GM06990 (cell line): Measurements from ENCODE around the genes STK17A and COA1.

GRCh38 chr7:41971684-41972088 is 265.3 kb downstream of the GLI3 start:
- RRBS = no CpG with 5 or more reads among the region's 7 CpGs

GRCh38 chr7:42262862-42263596 is 26.0 kb upstream of the GLI3 start:
- RRBS = no CpG with 5 or more reads among the region's 8 CpGs

DNA sequence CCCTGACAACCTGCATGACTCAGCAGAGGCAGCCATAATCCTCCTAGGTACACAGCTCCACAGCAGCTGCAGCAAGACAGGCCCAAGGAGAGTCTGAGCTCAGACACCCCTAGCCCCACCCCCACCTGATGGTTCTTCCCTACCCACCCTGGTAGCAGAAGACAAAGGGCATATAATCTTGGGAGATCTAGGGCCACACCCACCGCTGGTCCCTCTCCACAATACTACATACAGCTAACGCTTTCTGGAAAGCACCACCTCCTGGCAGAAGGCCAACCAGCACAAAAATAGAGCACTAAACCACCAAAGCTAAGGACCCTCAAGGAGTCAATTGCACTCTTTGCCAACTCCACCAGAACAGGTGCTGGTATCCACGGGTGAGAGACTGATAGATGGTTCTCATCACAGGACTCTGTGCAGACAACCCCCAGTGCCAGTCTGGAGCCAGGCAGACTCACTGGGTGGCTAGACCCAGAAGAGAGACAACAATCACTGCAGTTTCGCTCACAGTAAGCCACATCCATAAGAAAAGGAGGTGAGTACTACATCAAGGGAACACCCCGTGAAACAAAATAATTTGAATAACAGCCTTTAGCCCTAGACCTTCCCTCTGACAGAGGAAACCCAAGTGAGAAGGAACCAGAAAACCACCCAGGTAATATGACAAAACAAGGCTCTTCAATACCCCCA is 18.2 kb downstream of the C7orf25 start:
- RRBS = no CpG with 5 or more reads among the region's 5 CpGs

DNA sequence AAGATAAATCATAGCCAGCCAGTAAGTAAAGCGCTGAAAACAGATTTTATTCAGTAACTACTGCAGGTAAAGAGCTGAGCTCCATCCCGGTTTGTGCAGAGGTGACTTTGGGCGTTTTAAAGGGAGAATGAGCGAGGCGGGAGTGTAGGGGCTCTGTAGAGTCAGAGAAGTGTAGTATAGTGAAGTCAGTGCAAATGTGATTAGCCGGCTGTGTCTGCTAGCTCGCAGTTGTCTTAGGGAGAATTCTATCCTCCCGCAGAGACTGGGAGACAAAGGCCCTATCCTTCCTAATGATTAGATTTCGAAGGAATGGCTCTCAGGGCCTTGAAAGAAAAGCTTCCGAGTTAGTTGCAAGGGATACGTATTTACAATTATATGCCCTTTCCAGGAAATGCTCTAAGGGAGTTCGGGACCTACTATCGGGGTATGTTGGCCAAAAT is 615 bp downstream of the MRPL32 start:
- RRBS = 9% methylated on average over 3 of the region's 13 CpGs

GRCh38 chr7:42945871-42946437 is 13.8 kb downstream of the MRPL32 start:
- RRBS = no CpG with 5 or more reads among the region's 2 CpGs

DNA sequence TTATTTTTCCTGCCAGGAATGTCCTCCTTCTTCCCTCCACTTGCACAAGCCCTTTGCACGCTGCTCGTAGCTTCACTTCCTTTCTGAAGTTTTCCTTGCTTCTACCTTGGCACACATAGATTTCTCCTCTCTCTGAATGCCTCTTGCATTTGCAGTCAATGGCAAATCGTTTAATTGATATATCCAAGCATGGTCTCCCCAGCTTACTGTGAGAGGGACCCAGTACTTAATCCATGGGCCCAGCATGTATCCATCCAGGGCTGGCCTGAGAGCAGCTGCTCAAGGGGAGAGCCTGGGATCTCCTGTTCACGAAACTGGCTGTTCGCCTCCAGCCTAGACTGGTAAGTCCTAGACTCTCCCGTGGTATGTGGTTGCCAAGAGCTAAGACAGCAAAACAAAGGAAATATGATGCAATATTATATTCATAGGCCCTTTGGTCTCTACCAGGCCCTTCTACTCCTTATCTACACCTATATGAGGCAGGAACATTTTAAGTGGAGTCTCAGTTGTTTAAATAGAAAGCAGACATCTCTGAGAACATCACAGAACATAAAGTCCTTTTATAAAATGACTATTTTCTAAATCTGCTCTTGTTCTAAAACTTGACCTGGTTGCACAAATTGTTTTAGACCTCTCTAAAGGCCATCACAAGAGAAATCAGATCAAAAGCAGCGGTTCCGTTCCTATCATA is 28.9 kb upstream of the STK17A start:
- RRBS = no CpG with 5 or more reads among the region's 8 CpGs

- RRBS = no CpG with 5 or more reads among the region's 6 CpGs
Measured at GRCh38 chr7:43577394-43577949, 5.4 kb upstream of the STK17A start.

DNA sequence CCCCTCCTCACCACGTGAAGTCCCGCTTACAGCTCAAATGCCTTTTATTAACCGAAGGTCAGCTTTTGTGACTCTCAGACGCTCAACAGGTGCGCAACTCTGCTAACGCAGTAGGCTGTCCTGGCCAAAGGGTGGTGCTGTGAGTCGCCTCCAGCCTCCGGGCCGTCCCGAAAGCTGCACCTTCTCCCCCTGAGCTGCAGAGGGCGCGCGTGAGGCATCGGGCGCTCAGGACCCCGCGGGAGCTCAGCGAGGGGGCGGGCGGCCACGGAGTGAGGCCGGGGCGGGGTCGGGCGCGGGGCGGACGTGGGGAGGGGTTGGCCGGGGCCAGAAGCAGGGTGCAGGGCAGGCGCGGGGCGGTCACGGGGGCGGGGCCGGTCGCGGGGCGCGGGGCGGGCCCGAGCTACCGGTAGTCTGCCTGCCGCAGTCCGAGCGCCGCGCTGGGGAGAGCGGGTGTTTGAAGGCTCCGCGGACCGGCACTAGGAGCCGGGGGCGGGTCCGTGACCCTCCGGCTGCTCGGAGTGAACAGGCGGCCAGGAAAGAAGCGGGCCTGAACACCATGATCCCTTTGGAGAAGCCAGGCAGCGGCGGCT is at the start of gene STK17A:
STK17A (plus strand) TSS at position 421 of the 590 bp plus-strand sequence.
- RRBS = 4% methylated on average over 35 of the region's 60 CpGs

DNA sequence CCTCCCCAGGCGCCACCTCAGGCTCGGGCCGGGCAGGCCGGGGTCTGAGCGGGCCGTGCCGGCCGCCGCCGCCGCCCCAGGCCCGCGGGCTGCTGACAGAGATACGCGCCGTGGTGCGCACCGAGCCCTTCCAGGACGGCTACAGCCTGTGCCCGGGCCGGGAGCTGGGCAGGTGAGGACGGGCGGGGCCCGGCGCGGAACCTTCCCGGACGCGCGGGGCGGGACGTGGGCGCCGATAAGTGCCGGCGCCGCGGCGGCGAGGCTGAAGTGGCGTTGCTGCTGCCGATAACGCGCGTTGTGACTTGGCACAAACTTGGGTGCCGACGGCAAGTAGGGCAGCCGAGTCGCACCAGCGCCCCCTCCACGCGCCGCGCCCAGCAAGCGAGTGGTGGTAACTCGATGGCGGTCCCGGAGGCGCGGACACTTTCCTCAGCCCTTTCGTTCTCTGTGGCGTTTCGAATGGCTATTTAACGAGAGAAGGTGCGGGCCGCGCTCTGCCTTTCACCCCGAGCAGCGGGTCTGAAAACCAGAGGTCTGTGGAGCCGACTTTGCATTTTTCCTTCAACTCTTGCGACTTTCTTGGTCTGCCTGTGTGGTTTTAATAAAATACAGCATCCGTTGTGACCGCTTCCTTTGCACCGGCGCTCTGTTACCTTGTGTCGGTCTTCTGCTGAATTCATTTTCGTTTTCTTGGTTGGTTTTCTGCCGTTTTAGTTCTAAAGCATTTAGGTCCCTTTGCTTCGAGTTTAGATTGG is 547 bp downstream of the STK17A start:
- RRBS = 4% methylated on average over 22 of the region's 79 CpGs

DNA sequence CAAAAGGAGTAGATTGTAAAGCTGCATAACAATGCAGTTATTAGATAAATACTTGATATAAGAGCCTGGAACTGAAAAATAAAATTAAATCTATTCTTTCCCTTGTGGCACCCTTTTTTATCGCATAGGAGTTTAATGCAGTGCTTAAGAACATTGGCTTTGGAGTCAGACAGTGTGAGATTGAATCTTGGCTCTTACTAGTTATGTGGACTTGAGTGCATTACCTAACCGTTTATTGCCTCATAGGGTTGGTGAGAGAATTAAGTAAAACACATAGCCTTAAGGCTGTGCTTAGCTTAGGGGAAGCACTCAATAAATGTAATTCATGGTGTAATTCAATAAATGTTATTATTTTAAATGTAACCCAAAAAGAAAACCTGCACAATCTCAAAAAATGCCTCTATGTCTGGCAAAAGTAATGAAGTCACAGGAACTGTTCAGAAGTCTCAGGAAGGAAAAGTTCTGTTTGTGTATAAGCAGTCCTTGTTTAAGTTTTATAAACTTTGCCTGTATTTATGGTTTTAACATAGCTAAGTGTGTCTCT is 2.7 kb downstream of the STK17A start:
- RRBS = no CpG with 5 or more reads among the region's 2 CpGs

GRCh38 chr7:43586071-43586664 is 3.3 kb downstream of the STK17A start:
- RRBS = no CpG with 5 or more reads among the region's 5 CpGs

DNA sequence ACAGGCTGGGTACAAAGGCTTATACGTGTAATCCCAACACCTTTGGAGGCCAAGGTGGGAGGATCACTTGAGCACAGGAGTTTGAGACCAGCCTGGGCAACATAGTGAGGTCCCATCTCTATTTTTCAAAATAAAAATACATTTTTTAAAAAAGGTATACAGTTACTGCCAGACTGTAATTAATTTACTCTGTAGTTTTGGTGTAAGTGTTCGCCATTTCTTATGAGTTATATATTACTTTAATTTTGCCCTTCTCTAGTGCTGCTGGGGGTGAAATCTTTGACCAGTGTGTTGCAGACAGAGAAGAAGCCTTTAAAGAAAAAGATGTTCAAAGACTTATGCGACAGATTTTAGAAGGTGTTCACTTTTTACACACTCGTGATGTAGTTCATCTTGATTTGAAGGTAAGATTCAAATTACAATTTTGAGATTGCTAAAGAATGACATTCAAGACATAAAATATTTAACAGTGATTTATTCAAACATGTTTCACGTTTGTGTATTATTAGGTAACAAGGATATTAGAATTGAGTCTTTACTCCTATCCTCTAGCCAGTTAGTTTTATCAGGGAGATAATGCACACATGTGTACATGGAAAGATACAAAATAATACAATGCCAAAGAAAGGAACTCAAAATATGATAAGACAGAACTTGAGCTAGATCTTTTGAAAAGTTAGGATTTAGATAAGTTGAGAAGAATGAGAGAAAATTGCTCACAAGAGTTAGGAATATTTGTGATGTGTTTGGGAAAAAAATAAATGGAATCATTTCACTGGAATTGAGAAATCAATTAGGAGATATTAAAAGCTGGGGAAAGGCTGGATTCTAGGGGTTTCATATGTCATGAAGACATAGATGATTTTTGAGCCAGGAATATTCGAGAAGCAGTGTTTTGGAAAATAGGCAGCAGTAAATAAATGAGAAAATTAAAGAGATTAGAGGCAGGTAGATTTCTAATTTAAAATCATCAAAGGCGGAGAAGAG is 25.4 kb downstream of the STK17A start:
- RRBS = no CpG with 5 or more reads among the region's 7 CpGs

DNA sequence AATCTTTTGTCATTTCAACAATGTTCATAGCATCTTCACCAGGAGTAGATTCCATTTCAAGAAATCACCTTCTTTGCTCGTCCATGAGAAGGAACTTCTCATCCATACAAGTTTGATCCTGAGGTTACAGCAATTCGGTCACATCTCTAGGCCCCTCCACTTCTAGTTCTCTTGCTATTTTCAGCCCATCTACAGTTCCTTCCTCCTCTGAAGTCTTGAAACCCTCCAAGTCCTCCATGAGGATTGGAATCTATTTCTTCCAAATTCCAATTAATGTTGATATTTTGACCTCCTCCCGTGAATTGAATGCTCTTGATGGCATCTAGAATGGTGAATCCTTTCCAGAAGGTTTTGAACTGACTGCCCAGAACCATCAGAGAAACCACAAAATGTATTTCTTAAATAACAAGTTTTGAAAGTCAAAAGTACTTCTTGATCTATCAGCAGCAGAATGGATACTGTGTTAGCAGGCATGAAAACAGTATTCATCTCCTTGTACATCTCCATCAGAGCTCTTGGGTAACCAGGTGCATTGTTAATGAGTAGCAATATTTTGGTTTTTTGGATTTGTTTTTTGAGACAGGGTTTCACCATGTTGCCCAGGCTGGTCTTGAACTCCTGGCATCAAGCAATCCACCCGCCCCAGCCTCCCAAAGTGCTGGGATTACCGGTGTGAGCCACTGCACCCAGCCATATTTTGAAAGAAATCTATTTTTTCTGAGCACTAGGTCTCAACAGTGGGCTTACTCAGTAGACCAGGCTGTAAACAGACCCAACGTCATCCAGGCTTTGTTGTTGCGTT is 49.5 kb downstream of the STK17A start:
- RRBS = no CpG with 5 or more reads among the region's 7 CpGs

- RRBS = 5% methylated on average over 12 of the region's 72 CpGs
Measured at GRCh38 chr7:43729076-43730345, at the start of gene COA1. Gene COA1, minus strand, starts transcription at chr7:43729523.

- RRBS = no CpG with 5 or more reads among the region's 35 CpGs
Measured at GRCh38 chr7:44073370-44074406, 8.3 kb upstream of the PGAM2 start.

DNA sequence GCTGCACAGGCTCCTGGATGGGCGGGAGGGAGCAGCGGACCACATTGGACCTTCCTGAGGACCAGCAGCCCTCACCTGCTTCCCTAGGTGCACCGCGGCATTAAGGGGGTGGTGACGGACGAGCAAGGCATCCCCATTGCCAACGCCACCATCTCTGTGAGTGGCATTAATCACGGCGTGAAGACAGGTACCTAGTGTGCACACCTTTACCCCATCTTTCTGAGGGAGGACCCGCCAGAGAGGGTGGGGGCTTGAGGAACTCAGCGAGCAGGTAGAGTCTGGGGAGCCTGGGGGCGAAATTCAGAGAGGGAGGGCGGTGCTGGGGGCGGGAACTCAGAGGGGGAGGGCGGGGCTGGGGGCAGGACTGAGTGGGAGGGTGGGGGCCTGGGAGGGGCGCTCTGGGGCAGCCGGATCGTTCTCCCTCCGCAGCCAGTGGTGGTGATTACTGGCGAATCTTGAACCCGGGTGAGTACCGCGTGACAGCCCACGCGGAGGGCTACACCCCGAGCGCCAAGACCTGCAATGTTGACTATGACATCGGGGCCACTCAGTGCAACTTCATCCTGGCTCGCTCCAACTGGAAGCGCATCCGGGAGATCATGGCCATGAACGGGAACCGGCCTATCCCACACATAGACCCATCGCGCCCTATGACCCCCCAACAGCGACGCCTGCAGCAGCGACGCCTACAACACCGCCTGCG is 9.2 kb downstream of the AEBP1 start:
- RRBS = 96% methylated on average over 9 of the region's 41 CpGs

GRCh38 chr7:44113897-44114721 is 9.2 kb downstream of the POLD2 start:
- RRBS = no CpG with 5 or more reads among the region's 14 CpGs

DNA sequence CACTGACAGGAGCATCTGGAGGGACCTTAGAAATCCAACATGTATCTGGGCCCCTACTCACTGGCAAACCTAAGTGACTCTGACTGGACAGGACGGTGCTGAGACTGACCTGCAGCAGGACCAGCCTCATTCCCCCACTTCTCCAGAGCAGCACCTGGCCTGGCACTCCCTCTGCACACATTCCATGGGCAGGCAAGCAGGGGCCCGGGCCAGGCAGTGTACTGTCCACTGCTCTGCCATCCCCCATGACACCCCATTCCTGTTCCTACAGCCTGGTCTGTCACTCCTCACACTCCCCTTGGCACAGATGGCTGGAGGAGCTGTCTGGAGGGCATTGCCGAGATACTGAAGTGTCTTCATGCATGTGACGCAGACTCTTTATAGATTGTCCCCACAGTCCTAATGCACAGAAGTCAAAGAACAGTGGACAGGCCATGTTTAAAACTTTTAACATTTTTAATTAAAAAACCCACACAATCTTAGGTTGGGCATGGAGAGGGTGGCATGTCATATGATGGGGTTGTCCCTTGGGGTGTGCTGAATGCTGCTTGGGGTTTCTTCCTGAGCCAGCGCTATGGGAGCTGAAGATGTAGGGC is 2.8 kb upstream of the MYL7 start:
- RRBS = no CpG with 5 or more reads among the region's 5 CpGs

- RRBS = no CpG with 5 or more reads among the region's 21 CpGs
Measured at GRCh38 chr7:44489615-44490281, 710 bp downstream of the NUDCD3 start.

- RRBS = no CpG with 5 or more reads among the region's 15 CpGs
Measured at GRCh38 chr7:44535926-44536410, 5.2 kb downstream of the NPC1L1 start.